Neutrophil (primary cell): ENCODE measurements around a stretch of chr2.

GRCh38 chr2:46090839-46091614 is 206.2 kb upstream of the EPAS1 start:
- PRO-cap: no peak

GRCh38 chr2:46164017-46164699 is 133.0 kb upstream of the EPAS1 start:
- PRO-cap: no peak

- PRO-cap: no peak
Measured at GRCh38 chr2:46186878-46187691, 110.1 kb upstream of the EPAS1 start.

- PRO-cap: no peak
Measured at GRCh38 chr2:46230112-46230448, 67.1 kb upstream of the EPAS1 start.

DNA sequence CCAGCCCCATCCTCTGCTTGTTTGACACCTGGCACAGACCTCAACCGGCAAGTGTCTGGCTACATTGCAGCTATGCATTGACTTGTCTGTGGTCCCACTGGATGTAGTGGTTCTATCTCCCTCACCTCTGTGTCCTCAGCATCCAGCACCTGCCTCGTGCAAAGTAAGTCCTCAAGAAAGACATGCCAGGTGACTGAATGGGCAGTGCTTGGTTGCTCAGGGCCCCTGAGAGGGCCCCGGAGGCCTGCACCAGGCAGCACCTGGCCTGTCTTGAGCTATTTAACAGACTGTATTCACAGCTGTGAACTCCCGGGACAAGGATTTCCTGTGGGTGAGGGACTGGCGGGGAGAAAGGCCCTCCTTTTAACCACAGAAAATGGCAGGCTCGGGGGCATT is 19.9 kb upstream of the EPAS1 start:
- PRO-cap: no peak

- PRO-cap: no peak
Measured at GRCh38 chr2:46307912-46308690, 10.9 kb downstream of the EPAS1 start.

DNA sequence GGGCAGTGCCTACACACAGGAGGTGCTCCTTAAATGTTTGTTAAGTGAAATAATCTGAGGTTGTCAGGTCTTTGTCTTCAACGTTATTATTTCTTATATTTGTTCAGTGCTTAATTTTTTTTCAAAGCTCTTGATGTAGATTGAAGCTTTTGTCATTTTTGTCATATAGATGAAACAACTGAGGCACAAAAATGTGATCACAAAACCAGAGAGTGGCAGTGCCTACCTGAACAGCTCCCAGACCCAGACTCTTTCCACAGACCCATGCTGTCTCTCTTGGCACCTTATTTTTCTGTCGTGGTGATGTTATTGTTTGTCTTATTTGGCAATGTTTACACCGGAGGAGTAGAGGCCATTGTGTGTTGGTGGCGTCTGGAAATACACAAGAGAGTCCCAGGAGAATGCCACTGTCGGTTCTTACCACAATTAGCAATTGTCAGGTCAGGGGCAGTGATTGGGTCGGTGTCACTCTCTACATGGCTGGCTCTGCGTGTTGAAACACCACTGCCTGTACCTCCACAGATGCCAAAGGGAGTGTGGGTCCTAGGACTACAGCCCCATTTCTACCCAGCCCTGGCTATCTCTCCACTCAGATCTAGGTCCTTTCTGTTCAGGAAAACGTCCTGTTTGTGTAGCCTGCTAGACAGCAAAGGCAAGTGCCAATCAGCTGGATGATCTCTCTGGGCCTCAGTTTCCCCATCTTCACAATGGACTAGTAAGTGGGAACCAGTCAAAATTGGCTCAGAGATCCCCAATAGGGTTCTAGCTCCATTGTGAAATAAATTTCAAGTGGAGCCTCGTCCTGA is 16.9 kb downstream of the EPAS1 start:
- PRO-cap: no peak

GRCh38 chr2:46325870-46326827 is 28.9 kb downstream of the EPAS1 start:
- PRO-cap: no peak

- PRO-cap: no peak
Measured at GRCh38 chr2:46452541-46452749, 89.8 kb upstream of the RHOQ start.

- PRO-cap: no peak
Measured at GRCh38 chr2:46490092-46491231, 51.8 kb upstream of the RHOQ start.

- PRO-cap: no peak
Measured at GRCh38 chr2:46545215-46545810, 2.9 kb upstream of the ATP6V1E2 start.

- PRO-cap: no peak
Measured at GRCh38 chr2:46554171-46555107, 12.1 kb upstream of the ATP6V1E2 start.

- PRO-cap: no peak
Measured at GRCh38 chr2:46704558-46705426, 5.7 kb downstream of the SOCS5 start.

- PRO-cap: no peak
Measured at GRCh38 chr2:46706353-46707041, 7.4 kb downstream of the SOCS5 start.

DNA sequence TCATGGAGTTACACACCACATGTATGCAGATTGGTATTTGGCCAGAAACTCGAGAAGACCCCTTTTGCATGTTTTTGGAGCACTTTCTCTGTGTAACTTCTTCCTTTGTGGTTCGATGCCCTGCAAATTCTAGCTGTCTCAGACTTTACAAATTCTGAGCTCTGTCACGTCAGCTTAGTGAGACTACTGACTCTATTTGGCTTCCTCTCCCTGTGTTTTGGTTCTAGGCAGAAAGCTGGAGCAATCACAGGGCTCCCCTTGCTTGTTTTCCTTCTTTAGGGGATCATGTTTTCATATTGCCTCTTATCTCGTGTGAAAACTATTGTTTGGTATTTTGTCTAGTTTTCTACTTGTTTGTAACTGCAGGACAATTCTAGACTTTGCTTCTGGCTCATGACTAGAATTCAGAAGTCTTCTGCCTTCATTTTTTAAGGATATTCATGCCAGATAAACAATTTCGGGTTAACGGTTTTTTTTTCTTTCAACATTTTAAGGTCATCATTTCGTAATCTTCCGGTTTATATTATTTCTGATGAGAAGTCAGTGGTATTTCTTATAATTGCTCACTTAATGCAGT is 18.1 kb downstream of the SOCS5 start:
- PRO-cap: no peak

GRCh38 chr2:46812101-46813322 is 103.1 kb downstream of the MCFD2 start:
- PRO-cap: no peak

DNA sequence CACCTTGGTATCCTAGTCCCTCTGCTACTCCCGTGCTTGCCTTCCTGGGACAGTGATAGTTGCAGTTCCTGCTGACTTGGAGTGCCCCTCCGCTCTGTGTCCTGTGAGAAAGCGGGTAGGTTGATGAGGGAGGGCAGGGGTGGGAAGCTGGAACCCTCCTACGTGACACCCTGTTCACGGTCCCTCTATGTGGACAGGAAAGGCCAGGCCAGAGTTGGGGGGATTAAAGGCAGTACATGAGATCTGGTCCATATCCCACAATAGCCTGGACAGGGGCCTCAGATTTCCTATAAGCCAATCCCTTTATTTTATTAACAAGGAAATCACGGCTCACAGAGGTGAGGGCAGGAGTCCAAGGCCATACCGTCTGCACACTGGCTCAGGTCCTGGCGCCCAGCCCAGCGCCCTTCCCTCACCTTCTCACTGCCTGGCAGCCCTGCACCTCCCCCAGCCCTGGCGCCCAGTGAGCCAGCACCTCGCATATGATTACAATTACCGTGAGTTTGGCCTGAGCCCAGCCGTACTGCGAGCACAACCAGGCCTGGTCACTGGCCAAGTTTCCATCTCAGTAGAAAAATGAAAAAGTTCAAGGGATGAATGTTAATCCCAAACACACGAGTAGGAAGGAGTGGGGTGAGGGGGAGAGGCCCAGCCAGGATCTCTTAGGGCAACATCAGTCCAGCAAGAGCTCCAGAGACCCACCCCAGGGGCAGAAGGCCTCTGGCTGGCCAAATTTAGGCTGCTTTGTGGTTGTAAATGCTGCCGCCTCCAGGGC is 68.5 kb downstream of the MCFD2 start:
- PRO-cap: no peak

DNA sequence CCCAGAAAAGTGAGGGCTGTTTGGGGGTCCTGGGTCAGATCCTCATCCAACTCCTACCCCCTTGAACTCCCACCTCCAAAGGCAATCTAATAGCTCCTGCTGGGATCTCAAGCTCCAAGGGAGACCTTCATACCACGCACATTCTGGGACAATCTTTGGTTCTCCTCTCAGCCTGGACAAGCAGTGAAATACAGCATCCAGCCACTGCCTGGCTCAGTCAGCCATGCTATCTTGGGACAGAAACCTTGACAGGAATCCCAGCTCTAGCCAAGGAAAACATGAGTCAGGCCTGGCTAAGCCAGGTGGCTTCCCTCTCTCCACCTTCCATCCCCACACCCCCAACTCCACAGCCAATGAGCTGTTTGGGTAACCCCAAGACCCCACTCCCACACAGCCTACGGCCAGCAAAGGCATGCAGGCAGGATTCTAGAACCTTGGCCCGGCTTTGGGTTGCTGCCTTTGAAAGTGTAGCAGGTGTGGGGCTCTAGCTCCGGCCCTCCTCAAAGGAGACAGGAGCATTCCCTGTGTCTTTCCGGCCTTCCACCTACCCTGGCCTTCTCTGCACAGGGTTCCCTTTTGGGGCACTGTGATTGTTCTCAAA is 64.9 kb downstream of the MCFD2 start:
- PRO-cap: no peak

DNA sequence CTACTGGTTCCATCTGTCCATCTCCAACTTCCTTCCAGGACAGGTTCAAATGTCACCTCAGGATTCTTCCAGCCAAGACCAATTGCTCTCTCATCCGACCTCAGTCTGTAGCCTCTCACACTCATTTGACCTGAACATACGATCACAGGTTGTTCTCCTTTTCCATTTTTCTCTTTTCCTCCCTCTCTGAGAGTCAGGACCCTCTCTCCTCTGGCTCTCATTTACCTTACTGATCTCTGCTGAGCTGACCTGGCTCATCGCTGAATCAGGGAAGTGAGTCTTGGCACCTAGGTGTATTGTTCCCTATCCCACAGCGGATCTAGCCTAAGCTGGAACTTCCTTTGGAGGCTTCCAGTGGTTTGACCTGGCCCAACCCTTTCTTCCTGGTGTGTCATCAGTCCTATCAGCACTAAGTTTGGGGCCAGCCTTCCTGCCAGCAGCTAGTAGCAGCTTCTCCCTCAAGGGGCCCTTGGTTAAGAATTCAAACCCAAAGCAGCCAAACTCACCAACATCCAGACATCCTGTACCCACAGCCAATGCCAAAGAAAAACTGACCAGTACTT is 1.7 kb downstream of the MCFD2 start:
- PRO-cap: no peak

GRCh38 chr2:46979538-46980171 is 38.6 kb downstream of the TTC7A start:
- PRO-cap: no peak